SK-N-SH (cell line): ENCODE measurements around a stretch of chr9.

GRCh38 chr9:129014525-129015052 is 13.5 kb downstream of the SH3GLB2 start:
- RRBS: 91% methylated on average over 1 of the region's 10 CpGs
CAGE:
- cytosol, long polyA plus RNA: no peak
- long polyA plus RNA: no peak
- nucleus, long polyA plus RNA: no peak

GRCh38 chr9:129021139-129021524 is 7.0 kb downstream of the SH3GLB2 start:
- RRBS: no CpG with 5 or more reads among the region's 5 CpGs
CAGE:
- cytosol, long polyA plus RNA: no peak
- long polyA plus RNA: no peak
- nucleus, long polyA plus RNA: no peak

DNA sequence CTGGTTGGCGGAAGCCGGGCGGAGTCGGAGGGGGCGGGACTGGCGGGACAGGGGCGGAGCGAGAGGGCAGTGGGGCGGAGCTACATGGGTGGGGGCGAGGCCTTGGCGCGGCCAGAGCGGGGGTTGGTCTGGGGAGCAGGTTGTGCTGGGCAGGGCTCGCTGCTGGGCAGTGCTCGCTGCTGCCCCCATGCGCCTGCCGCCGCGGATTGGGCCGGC is 218 bp upstream of the SH3GLB2 start:
- RRBS: no CpG with 5 or more reads among the region's 20 CpGs
CAGE:
- cytosol, long polyA plus RNA: no peak
- long polyA plus RNA: no peak
- nucleus, long polyA plus RNA: no peak

- RRBS: no CpG with 5 or more reads among the region's 8 CpGs
CAGE:
- cytosol, long polyA plus RNA: no peak
- long polyA plus RNA: no peak
- nucleus, long polyA plus RNA: no peak
Observed at GRCh38 chr9:129037199-129037461, 704 bp downstream of the MIGA2 start.

DNA sequence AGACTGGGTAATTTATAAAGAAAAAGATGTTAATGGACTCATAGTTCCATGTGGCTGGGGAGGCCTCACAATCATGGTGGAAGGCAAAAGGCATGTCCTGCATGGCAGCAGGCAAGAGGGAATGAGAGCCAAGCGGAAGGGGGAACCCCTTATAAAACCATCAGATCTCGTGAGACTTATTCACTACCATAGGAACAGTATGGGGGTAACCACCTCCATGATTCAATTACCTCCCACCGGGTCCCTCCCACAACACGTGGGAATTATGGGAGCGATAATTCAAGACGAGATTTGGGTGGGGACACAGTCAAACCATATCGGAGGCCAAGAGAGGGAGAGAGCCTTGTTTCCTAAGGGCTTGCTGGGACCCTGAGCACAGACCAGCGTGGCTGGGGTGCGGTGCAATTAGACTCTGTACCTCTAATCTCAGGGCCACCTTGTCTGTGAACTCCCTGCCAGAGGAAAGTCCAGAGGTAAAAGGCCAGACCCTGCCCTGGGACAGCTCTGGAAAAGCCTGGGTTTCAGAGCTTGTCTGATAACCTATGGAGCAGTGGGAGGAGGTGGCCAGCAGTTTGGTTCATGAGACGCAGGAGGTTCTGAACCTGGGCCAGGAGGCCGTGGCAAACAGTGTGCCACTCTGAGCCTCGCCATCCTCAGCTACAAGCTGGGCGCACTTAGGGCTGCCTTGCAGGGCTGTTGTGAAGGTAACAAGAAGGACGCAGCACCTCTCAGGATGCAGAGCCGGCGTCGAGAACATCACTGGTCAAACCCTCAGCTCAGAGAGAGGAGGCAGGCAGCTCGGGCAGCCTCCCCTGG is 5.0 kb upstream of the DOLPP1 start:
- RRBS: no CpG with 5 or more reads among the region's 18 CpGs
CAGE:
- cytosol, long polyA plus RNA: no peak
- long polyA plus RNA: no peak
- nucleus, long polyA plus RNA: no peak

- RRBS: no CpG with 5 or more reads among the region's 20 CpGs
CAGE:
- cytosol, long polyA plus RNA: no peak
- long polyA plus RNA: no peak
- nucleus, long polyA plus RNA: no peak
Observed at GRCh38 chr9:129100440-129100842, 10.2 kb downstream of the CRAT start.

DNA sequence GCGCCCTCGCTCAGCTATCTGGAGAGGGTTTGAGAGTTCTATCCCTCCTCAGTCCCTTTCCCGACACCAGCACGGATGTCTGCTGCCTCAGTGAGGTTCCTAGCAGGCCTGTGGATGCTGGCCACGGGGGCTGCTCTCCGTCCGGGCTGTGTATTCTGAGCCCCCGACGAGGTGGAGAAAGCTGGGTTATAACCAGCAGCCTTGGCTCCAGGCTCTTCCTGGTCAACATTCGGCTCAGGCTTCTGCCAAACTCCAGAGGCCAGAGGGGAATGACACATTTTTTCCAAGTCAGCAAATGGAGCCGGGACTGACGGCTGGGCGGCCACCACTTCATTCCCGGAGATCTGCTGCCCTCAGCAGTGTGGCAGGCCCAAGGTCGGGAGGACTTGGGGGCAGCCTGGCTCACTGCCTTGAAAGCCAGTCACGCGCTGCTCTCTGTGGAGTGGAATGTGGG is 27.4 kb downstream of the PTPA start:
- RRBS: no CpG with 5 or more reads among the region's 17 CpGs
CAGE:
- cytosol, long polyA plus RNA: no peak
- long polyA plus RNA: no peak
- nucleus, long polyA plus RNA: no peak

DNA sequence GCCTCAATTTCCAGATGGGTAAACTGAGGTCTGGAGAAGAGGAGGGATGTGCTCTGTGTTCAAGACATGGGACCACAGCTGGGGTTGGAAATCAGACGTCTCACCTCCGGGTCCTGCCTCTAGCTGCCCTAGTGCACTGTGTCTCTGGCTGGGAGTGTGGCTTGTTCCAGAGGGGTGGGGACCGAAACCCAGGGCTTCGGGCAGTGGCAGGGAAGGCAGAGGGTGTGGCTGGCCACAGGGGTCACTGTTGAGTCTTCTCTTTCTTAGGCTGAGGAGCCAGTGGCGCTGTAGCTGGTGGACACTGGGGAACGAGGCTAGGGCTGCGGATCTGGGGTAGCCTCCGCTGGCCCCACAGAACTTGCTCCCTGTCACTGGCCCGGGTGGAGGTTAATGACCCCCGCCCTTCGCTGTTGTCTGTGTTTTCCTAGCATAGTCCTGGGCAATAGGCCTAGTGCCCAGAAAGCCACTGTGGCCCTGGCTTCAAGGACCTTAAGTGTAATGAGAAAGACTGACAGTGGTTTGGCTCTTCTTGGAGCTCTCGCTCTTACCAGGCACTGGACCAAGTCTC is 4.6 kb upstream of the IER5L start:
- RRBS: no CpG with 5 or more reads among the region's 12 CpGs
CAGE:
- cytosol, long polyA plus RNA: no peak
- long polyA plus RNA: no peak
- nucleus, long polyA plus RNA: no peak

DNA sequence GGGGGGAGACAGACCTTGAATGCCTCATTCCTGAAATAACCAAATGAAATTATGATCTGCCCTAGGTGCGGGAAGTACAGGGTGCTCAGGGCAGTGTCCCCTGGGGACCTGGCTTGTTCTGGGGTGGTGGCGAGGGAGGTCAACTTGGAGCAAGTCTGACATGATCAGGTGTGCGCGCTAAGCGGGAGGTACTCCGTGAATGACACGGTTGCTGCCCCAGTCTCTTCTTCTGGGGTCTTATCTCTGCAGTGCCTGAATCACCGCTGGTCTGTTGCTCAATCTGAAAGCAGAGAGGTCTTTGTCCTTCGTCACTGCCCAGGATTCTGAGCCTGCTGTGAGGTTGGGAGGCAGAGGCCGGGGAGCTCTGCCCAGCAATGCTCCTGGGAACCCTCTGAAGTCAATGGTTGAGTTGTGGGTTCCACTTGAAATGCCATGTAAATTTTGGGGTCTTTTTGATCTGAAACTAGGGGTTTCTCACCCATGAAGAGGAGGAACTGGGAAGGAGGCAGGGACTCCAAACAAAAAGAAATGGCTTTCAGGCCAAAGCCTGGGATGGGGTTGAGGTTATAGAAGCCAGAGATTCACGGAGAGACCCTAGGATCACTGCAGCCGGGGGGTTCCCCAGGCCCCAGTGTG is 51.6 kb upstream of the IER5L start:
- RRBS: no CpG with 5 or more reads among the region's 12 CpGs
CAGE:
- cytosol, long polyA plus RNA: no peak
- long polyA plus RNA: no peak
- nucleus, long polyA plus RNA: no peak

- RRBS: 3% methylated on average over 28 of the region's 55 CpGs
CAGE:
- cytosol, long polyA plus RNA: no peak
- long polyA plus RNA: no peak
- nucleus, long polyA plus RNA: no peak
Observed at GRCh38 chr9:129258269-129258752, 80.2 kb upstream of the IER5L start.

GRCh38 chr9:129318218-129318862 is 140.3 kb upstream of the IER5L start:
- RRBS: no CpG with 5 or more reads among the region's 11 CpGs
CAGE:
- cytosol, long polyA plus RNA: no peak
- long polyA plus RNA: no peak
- nucleus, long polyA plus RNA: no peak

DNA sequence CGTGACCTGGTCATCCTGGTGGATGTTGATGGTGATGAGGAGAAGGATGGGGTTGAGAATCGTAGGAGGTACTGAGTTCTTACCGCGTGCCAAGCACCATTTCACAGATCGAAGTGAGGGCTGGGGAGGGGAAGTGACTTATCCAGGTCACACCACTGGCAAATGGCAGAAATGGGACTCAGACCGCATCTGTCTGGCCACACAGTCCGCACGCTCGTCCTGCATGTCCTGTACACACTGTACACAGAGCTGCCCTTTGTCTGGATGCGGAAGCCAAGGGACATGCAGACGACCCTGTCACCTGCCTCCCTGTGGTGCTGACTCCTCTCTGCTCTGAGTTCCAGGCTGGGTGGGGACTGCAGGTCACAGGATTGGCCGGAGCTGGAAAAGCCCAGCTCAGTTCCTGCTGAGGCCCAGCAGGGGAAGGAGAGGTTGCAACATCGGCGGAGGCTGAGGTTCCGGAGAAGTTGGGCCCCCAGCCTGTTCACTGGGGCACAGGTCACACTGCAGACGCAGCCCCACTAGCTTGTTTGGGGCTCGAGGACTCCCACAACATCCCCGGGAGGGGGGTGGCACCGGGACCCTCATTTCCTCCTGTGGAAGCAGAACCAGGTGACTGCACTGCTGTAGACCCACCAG is 165.7 kb upstream of the IER5L start:
- RRBS: 96% methylated on average over 4 of the region's 19 CpGs
CAGE:
- cytosol, long polyA plus RNA: no peak
- long polyA plus RNA: no peak
- nucleus, long polyA plus RNA: no peak

DNA sequence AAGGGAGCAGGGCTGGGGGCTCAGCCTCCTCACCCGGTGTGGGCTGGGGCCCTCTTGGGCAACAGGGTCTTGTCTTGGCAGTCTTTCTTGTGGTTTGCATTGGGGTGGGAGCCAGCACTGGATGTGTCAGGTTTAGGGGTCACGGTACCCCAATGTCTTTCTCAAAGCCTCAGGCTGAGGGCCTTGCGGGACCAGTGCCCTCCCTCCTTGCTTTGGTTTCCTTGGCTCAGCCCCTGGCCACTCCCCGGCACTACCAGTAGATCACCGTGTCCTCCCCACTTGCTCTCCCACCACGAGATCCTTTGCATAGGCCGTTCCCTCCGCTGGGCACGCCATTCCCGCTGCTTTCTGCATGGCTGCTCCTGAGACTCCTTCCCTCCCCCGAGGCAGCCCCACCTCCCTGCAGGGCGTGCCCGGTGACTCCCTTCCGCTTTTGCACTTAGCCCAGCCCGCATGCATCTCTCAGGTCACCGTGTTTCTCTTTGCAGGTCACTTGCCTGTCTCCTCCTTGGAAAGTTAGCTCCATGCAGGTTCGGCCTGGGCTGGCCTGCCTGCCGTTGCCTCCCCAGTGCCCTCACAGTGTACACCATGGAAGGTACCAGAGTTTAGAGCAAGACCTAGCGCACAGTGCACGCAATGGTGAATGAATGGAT is 214.6 kb downstream of the C9orf50 start:
- RRBS: no CpG with 5 or more reads among the region's 20 CpGs
CAGE:
- cytosol, long polyA plus RNA: no peak
- long polyA plus RNA: no peak
- nucleus, long polyA plus RNA: no peak

DNA sequence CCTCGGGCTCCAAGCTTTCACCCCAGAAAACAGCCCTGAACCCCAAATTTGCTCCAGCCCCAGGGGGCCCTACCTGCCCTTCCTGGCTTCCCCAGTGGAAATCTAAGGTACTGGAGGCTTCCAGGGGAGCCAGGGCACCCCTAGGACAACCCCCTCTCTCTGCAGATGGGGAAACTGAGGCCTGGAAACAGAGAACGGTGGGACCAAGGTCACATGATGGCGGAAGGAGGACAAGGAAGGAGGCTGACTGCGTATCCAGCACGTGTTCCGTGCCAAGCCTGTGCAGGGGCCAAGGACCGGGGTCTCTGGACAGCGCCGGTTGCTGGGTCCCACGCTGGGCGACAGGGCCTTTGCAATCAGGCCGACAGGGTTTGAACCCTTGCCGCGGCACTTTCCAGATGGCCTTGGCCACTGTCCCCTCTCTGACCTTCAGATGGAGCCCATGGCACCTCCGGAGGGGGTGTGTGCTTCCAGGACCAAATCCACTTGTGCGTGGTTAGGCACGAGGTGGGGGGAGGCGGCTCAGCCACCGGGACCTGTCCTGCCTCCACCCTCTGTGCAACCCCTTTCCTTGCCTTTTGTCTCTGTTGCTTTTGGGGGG is 183.1 kb downstream of the C9orf50 start:
- RRBS: 66% methylated on average over 4 of the region's 19 CpGs
CAGE:
- cytosol, long polyA plus RNA: no peak
- long polyA plus RNA: no peak
- nucleus, long polyA plus RNA: no peak

DNA sequence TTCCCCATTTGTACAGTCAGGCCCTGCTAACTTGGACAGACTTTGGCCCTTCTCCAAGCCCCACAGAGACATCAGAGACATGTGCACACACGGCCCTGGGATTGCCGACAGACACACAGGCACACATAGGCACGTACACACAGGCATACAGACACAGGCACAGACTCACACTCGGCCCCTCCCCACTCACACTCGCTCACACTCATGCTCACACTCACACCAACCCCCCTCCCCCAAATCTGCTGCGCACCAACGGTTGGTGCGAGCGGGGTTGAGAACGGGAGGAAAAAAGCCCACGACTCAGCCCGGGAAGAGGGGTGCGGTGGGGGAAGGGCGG is 133.0 kb downstream of the C9orf50 start:
- RRBS: 3% methylated on average over 3 of the region's 14 CpGs
CAGE:
- cytosol, long polyA plus RNA: no peak
- long polyA plus RNA: no peak
- nucleus, long polyA plus RNA: no peak

GRCh38 chr9:129494209-129494862 is 126.6 kb downstream of the C9orf50 start:
- RRBS: no CpG with 5 or more reads among the region's 10 CpGs
CAGE:
- cytosol, long polyA plus RNA: no peak
- long polyA plus RNA: no peak
- nucleus, long polyA plus RNA: no peak

GRCh38 chr9:129496326-129496531 is 124.7 kb downstream of the C9orf50 start:
- RRBS: 8% methylated on average over 5 of the region's 9 CpGs
CAGE:
- cytosol, long polyA plus RNA: no peak
- long polyA plus RNA: no peak
- nucleus, long polyA plus RNA: no peak

- RRBS: 5% methylated on average over 17 of the region's 53 CpGs
CAGE:
- cytosol, long polyA plus RNA: no peak
- long polyA plus RNA: no peak
- nucleus, long polyA plus RNA: no peak
Observed at GRCh38 chr9:129496532-129497563, 124.1 kb downstream of the C9orf50 start.

GRCh38 chr9:129597719-129598456 is 23.0 kb downstream of the C9orf50 start:
- RRBS: no CpG with 5 or more reads among the region's 23 CpGs
CAGE:
- cytosol, long polyA plus RNA: no peak
- long polyA plus RNA: no peak
- nucleus, long polyA plus RNA: no peak

DNA sequence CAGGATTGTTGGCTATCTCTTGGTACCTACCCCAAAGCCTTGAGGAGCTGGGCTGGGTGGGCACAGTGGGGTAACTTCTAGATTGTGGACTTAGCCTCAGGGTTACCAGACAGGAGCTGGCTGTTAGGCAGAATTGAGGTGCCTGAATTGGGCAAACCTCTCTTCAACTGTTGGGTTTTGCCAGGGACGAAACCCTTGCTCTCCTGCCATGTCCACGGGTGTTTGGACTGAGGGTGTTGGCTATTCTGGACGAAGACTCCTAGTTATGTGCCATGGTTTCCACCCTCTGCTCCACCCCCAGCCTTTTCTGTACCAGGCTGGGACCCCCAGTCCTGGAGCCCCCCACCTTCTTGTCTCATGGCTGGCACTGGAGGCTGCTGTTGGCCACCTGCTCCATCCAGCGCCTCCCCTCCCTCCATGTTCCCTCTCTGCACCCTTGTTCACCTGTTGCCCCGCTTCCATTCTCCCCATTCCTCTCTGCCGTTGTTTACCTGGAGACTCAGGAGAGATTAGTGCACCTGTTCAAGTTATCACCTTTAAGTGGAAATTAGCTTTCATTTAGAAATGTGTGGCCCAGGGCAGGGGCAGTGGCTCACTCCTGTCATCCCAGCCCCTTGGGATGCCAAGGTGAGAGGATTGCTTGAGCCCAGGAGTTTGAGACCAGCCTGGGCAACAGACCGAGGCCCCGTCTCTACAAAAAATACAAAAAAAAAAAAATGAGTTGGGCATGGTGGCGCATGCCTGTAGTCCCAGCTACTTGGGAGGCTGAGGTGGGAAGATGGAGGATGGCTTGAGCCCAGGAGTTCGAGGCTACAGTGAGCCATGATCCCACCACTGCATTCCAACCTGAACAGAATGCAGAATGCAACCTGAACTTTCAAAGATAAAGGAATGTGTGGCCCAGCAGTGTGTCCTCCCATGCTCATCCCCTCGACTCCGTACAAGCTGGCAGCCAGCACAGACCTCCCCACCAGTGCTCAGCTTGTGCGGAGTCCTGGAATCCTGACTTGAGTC is 7.3 kb downstream of the NTMT1 start:
- RRBS: no CpG with 5 or more reads among the region's 13 CpGs
CAGE:
- cytosol, long polyA plus RNA: no peak
- long polyA plus RNA: no peak
- nucleus, long polyA plus RNA: no peak